ENCODE measurements around a stretch of chr5.

DNA sequence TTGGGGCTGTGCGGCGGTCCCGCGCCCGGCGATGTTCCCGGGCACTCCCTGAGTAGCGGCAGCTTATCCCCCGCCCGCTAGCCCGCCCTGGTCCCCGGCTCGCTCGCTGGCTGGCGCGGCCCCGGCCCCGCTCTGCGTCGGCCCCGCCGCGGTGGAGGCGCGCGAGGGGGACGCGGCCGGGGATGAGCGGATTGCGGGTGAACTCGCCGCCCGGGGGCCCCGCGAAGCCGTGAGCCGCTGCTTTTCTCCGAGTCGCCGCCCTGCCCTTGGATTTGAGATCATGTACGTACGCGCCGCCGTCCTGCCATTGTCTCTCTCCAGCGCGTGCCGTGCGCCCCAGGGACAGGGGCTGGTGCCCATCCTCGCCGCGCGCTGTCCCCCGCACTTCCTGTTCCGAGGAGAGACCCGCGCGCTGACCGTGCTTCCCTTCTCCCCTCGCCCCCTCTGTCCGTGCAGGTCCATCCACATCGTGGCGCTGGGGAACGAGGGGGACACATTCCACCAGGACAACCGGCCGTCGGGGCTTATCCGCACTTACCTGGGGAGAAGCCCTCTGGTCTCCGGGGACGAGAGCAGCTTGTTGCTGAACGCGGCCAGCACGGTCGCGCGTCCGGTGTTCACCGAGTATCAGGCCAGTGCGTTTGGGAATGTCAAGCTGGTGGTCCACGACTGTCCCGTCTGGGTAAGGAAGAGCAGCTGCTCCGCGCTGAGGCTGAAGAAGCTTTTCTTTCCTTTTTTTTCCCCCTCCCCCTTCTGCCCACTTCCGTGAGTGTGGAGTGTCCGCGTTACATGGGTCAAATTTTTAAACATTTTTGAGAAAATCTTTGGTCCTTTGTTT lies 486 bp downstream of the RHOBTB3 start:
- CAGE, long polyA plus RNA = start-site peak on the plus strand centred at position 155 of the sequence, 821 bp wide, 1,544 and 1,217 reads in 2 replicates
- RRBS = 2% methylated on average over 32 of the region's 87 CpGs

- CAGE, long polyA plus RNA = no peak
- RRBS = no CpG with 5 or more reads among the region's 7 CpGs
Observed at GRCh38 chr5:95733495-95734653, 2.7 kb downstream of the RHOBTB3 start.

DNA sequence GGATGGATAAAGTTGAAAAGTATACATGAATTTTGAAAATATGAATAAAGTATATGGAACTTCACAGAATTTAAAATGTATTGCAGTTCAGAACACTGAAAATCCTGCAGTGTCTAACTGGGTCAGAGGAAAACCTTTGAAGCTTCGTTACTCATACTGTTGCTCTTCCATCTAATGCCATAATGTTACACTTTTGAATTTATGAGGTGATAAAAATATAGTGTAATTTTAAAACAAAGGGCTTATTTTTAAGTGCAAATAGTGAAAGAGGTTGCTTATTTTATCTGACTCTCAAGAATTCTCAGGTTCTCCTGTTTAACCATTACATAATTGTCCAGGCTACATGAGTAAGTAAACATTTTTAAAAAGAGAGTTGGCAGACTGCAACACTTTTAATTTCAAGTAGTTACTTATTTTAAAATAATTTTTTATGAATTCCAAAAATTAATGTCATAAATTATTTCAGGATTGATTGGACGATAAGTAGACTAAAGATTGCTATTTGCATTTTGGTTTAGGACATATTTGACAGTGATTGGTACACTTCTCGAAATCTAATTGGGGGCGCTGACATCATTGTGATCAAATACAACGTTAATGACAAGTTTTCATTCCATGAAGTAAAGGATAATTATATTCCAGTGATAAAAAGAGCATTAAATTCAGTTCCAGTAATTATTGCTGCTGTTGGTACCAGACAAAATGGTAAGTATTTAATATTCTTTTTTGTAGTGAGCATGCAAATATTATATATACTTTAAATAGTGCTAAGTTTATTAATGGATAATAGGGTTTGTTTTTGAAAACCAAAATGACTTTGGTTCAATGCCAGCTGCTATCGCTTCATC lies 5.5 kb downstream of the RHOBTB3 start:
- CAGE, long polyA plus RNA = no peak
- RRBS = no CpG with 5 or more reads among the region's 6 CpGs

DNA sequence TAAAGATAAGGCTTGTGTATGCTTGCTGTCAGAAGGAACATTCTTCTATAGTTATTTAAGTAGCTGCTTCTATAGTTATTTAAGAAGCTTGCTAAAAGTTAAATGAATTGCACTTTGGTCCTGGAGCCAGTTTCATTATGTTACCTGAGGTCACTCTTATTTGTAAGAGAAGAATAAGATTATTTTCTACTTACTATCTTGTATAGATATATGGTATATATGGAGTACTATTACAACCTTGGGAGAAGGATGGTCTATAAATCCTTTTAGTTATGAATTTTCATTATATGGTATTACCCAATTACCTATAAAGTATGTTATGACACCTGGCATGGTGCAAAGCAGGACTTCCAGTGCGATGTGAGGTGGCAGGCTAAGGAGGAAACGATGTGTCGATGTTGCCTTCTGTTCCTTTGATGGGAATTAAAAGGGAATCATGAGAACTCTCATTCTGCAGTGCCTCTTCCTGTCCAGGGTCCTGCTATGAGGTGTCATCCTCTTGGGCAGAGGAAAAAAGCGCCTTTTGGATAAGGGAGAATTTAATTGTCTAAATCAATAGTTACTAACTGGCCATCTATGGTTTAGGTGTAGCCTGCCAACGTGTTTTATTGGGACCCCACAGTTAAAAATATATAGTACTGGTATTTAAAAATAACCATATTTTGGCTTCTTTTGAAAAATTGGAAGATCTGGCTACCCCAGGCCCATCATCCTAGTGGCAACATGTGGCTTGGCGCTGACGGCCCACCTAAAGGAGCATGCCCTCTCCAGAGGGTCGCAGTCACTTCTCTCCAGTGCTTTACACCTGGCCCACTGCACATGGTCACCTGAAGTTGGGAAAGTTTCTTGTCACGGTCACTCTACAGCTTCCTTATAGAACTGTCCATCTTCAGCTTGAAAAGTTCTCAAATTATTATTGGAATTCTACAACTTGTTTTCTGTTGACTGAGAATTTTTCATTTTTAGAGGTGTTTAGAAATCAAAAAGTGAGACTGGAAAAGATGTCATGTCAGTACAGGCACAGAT lies 32.0 kb downstream of the GLRX start:
- CAGE, long polyA plus RNA = no peak
- RRBS = no CpG with 5 or more reads among the region's 9 CpGs

DNA sequence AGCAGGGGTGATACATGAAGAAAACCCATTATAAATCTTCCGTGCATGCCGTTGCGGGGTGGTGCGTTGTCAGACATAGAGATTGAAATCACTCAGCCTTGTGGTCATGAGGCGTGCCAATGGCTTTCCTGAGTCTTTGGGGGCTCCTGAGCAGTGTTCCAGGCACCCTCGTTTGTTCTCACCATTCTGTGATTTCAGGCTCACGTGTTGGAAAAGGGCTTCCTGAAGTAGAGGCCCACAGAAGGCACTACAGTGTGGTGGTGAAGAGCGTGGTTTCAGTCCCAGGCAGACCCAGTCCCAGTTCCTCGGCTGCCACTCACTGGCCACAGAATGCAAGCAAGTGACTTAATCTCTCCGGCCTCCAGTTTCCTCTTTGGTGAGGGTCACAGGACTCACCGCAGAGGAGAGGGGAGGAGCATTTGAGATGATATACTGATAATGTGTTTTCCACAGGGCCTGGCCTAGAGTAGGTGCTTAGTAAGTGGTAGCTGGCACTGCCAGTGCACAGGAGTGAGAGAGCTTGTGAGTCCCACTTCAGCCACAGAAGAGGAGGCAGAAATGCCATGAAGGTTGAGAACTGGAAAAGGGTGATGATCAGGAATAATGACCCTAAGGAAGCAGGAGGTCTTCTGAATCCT lies 20.6 kb upstream of the GLRX start:
- CAGE, long polyA plus RNA = no peak
- RRBS = no CpG with 5 or more reads among the region's 11 CpGs

- CAGE, long polyA plus RNA = no peak
- RRBS = no CpG with 5 or more reads among the region's 3 CpGs
Observed at GRCh38 chr5:95899805-95900243, 61.8 kb downstream of the ELL2 start.

GRCh38 chr5:95936760-95937401 lies 24.8 kb downstream of the ELL2 start:
- CAGE, long polyA plus RNA = no peak
- RRBS = no CpG with 5 or more reads among the region's 5 CpGs

DNA sequence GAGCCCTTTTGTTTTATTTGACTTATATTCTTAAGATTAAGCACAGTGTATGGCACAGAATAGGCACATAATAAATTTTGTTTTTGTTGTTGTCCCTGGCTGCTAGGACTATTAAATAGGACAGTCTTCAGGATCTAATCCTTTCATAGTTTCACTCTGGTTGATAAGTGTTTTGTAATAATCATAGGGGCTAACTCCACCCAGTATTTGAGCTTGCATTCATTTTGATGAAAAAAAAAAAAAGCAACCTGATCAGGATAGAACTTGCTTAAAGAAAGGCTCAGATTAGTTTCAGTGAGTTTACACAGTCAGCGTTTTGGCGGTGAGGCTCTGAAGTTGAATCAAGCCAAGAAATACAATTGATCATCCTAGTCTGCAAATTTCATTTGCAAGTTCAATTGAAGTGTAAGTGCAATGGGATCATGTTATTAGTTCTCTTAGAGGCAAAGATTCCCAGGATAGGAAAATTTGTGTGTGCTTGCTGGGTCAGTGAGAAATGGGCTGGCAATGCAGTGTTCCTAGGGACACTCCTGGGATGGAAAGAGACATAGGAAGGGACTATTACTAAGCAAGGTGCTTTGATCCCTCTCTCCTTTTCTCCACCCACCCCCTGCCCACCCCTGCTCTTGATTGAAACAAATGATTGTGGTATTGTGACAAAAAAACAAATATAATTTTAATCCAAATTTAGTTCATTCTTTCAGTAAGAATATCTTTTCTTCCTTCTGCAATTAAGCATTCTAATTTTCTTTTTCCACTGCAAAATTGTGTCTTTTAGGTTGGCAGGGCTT lies 159.8 kb upstream of the ELL2 start:
- CAGE, long polyA plus RNA = no peak
- RRBS = no CpG with 5 or more reads among the region's 2 CpGs

DNA sequence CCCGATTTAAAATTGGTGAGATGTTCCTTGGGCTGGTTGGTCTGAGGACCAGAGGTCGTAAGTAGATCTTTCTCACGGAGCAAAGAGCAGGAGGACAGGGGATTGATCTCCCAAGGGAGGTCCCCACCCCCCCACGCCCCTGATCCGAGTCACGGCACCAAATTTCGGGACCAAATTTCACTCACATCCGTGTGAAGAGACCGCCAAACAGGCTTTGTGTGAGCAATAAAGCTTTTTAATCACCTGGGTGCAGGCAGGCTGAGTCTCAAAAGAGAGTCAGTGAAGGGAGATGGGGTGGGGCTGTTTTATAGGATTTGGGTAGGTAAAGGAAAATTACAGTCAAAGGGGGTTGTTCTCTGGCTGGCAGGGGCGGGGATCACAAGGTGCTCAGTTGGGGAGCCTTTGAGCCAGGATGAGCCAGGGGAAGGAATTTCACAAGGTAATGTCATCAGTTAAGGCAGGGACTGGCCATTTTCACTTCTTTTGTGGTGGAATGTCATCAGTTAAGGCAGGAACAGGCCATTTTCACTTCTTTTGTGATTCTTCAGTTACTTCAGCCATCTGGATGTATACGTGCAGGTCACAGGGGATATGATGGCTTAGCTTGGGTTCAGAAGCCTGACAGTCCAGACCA lies 210.3 kb upstream of the ELL2 start:
- CAGE, long polyA plus RNA = no peak
- RRBS = no CpG with 5 or more reads among the region's 11 CpGs

DNA sequence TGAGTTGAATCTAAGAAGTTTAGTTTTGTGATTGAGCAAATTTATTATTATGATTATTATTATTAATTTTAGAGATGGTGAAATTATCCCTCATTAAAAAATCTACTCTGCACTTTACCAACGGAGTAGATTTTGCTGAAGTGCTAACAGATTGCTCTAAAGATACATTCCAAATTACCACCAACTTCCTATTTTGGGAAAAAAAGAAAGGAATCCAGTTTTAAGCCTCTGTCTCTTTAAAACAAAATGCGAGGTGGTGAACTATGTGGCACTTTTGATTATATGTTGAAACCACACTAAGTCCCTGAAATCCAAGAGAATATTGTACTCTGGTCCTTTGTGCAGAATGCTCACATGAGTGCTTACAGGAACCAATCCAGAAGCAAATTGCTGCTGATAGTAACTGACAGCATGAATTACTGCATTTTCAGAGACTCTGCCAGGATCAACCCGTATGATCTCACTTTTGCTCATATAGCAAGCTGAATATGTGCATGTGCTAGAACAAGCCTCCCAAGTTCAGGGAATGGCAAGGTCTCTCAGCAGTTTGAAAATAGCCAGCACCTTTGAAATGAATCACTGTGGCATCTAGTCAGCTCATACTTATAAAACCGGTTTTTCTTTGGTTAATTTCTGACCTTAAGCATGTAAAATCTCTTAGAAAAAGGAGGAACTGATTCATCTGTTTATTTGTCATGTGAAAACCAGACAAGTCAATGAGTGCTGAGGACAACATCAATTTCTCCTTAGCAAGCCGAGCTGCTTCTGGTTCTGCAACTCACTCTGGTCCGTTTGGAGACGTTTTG lies 215.6 kb upstream of the ELL2 start:
- CAGE, long polyA plus RNA = no peak
- RRBS = no CpG with 5 or more reads among the region's 7 CpGs

DNA sequence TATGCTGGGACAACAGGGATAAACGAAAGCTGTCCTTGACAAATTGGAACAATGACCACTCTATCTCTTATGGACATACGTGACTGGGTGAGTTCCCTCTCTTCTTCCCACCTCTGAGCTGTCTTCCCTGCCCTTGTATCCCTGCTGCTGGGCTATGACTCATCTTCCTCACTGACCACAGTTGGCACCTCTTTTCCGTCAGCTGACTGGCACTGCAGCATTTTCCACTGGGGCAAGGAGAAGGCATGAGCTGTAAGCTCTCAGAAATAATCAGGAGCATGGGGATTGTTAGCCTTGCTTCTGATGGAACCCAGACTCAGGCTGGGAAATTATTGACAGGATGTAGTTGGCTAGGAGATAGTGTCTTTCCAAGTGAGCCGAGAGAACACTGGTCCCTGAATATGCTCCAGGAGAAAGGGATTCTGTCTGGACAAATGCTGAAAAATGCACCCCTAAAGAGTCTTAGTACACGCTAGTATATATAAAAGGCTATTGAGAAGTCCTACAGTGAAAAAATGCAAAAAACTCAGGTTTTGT lies 48.6 kb downstream of the PCSK1 start:
- CAGE, long polyA plus RNA = no peak
- RRBS = no CpG with 5 or more reads among the region's 5 CpGs

DNA sequence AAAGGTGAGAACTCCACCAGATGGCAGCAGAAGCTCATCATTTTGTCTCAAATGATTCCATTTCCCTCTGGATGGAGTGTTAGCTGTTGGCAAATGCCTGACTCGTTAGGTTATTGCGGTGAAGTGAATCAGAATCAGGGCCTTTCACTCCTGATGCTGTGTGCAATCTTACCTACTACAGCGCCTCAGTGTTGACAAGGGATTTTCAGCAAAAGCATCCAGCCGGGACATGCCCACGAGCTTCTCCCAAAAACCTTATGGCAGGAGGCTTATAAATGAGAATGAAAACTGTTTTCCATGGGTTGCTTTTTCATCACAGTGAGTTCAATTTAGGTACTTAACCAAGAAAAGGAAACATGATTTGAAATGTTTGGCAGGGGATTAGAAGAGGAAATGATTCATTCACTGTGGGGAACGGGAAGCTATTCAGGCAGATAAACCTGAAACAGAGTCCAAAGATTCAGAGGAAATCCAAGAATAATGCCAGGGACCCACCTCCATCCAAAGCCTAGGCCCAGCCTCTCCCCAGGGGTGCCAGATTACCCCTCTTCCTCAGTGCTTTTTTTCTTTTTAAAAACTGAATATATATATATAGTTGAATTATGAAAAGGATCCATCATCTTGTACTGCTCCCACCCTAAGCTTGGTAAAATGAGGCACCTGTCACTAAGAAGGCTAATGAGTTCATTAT lies 47.9 kb upstream of the CAST start:
- CAGE, long polyA plus RNA = no peak
- RRBS = no CpG with 5 or more reads among the region's 6 CpGs

DNA sequence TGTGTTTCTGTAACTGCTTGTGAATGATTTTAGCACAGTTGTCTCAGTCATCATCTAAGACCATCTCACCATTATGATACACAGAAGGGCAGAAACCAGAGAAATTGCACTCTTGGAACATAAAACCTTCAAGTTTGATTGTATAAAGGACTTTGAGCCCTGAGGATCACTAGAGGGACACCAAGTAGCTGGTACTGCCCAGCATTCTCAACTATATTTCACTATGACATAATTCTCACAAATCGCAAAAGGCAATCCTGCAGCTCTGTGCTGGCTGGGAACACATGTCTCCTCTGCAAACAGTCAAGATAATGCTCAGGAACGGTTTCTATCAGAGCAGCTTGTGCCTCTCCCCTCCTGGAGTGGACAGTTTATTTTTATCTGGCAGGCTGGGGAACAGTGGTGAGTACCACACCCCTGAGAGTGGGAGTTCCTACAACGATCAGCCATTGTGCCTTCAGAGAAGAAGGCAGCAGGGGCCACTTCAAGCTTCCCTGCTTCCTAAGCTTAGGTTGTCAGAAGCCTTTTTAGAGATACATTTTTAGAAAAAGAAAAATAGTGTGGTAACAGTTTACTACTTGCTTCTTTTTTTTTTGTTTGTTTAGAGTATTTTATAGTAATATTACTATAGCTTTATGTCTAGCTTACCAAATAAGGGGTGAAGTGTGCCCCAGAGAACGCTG lies 65.8 kb downstream of the ERAP1 start:
- CAGE, long polyA plus RNA = no peak
- RRBS = no CpG with 5 or more reads among the region's 4 CpGs

DNA sequence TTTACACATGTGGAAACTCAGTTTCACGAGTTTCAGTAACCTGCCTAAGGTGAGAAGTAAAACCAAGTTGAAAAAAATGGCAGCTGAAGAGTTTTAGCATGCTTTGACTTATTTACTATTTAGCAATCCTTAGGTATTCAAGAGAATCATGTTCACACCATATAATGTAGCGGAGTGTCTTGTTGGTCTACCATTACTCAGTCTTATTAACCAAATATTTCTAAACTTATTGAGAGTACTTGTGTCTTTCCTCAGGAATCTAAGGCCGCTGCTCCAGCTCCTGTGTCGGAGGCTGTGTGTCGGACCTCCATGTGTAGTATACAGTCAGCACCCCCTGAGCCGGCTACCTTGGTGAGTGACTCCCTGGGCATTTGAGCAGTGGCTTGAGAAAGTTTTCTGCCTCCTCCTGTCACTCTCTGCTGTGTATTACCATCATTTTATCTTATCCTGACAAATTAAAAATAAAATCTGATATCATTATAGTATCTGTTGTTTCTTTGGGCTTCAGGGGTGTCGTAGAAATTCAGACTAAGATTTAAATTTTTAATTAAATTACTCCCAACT lies 57.3 kb downstream of the ERAP1 start:
- CAGE, long polyA plus RNA = no peak
- RRBS = no CpG with 5 or more reads among the region's 7 CpGs

DNA sequence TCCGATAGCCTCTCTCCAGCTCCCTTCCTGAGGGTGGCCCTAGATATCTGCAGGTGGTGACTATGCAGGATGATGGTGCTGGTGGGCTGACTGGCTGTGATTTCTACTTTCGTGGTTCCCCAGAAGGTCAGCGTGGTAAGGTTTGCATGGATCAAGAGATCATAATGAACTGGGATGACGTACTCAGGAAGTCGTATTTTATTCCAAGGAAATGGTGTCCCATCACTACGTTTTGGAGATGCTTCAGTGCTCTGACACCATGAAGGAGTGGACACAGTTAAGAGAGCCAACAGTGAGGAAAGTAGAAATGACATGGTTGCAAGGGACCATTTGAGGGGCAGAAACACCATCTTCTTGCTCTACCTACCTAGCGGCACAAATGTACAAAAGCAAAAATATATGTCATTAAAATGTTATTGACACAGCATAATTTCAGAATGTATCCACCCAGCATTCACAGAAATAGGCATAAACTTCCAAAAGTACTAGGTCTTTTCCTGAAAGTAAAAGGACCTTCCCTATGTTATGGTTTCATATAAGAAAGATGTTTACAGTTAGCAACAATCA lies 4.1 kb downstream of the ERAP1 start:
- CAGE, long polyA plus RNA = no peak
- RRBS = no CpG with 5 or more reads among the region's 7 CpGs

DNA sequence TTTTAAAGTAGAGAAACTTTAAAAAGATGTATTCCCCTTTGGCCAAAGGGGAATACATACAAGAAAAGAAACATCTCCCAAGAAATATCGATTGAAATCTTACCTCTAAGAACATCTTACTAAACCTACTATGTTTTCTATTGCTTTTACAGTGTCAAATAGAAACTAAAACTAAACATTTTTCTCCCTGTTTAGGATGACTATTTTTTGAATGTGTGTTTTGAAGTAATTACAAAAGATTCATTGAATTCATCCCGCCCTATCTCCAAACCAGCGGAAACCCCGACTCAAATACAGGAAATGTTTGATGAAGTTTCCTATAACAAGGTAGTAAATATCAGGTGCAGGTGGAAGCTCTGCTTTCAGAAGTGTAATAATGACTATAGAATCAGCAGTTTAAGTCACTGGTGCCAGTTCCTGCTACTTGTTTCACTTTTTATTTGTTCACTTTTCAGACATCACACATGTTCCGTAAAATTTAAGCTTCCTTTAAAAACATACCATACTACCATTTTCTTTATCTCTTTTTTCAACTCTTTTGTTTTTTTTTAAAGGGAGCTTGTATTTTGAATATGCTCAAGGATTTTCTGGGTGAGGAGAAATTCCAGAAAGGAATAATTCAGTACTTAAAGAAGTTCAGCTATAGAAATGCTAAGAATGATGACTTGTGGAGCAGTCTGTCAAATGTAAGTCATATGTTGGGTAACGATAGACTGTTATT lies 20.0 kb downstream of the ERAP2 start:
- CAGE, long polyA plus RNA = no peak
- RRBS = no CpG with 5 or more reads among the region's 6 CpGs

DNA sequence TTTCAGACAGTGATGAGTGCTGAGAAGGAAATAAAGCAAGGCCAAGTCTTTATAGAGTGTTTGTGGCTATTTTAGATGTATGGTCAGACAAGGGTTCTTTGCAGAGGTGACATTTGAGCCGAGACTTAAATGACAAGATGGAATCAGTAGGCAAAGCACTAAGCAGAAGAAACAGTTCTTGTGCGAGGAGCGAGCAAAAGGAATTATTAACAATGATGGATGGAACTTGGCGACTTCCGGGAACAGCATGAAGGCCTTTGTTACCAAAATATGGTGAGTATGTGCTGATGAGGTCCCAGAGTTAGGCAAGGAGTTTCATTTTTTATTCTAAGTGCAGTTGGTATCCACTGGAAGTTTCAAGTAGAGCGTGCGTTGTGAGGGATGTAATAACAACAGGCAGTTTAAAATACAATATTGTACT lies 1.6 kb upstream of the LNPEP start:
- CAGE, long polyA plus RNA = no peak
- RRBS = no CpG with 5 or more reads among the region's 7 CpGs

- CAGE, long polyA plus RNA = no peak
- RRBS = no CpG with 5 or more reads among the region's 4 CpGs
Observed at GRCh38 chr5:97001064-97001632, 65.3 kb downstream of the LNPEP start.

GRCh38 chr5:97034049-97034526 lies 98.2 kb downstream of the LNPEP start:
- CAGE, long polyA plus RNA = no peak
- RRBS = no CpG with 5 or more reads among the region's 4 CpGs

GRCh38 chr5:98510001-98510831 lies 263.2 kb upstream of the RGMB start:
- CAGE, long polyA plus RNA = no peak
- RRBS = no CpG with 5 or more reads among the region's 9 CpGs

Measured in AG04450 (cell line).